Vermiform appendix (tissue), 1 donor: ENCODE measurements around a stretch of chr2.

DNA sequence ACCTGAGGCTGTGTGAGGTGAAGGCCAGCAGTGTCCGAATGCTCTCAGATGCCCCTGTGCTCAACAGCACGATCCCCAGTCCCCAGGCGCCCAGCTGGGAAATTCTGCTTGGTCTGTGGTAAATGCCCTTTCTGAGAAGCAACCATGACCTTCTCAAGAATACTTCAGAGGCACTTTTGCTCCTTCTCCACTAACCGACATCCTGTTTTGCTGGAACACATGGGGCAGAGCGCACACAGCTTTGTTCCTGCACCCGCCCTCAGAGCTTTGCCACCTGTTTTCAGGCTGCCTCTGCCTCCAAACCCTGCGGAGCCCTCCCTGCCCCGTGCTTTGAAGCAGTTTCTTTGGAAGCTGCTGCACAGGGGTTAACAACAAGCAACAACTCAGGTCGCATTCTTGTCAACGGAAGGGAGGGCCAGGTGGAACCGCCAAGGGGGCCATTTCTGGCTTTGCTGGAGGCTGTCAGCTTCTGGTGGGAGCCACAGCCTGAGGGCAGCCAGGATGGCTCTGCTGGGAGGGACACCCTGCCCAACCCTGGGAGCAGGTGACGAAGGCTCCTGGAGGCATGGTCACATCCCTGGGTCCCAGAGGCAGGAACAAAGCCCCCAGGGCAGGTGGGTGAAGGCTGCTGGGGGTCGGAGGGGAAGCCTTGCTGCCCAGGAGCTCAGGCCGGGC is 46.9 kb downstream of the MRPS5 start:
- PRO-cap, result no peak

DNA sequence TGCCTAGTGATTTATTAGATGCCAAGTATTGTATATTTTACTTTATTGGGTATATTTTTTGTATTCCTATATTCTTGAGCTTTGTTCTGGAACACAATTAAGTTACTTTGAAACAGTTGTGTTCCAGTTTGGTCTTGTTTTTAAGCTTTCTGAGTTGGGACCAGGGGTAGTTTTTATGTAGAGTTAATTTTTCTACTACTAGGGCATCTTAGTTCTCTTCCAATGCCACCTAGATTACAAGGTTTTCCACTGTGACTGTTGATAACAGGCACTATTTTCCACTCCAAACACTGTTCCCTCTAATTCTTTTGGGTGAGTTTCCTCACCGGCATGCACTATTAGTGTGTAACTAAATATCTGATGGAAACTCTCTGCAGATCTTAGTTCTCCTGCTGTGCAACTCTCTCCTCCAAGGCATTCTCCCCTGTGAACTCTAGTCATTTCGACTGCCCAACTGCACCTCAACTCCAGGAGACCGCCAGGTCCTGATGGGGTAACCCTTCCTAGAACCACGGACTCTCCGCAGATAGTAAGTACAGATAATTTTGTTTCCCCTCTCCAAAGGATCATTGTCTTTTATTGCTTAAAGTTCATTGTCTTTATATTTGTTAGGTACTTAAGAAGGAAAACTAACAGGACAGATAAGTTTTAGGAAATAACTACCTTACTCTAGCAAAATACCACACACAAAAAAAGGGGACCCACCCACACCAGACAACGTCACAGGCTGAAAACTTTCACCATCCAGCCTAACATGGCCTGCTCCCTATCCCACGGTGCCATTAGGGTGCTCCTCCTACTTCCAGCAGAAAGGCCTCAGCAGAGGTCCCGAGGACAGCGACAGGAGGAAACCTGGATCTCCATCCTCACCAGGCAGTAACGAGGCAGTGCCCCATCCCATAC is 36.5 kb downstream of the MRPS5 start:
- PRO-cap, result no peak

GRCh38 chr2:95199752-95200125 is 7.6 kb upstream of the ZNF892 start:
- PRO-cap, result no peak

DNA sequence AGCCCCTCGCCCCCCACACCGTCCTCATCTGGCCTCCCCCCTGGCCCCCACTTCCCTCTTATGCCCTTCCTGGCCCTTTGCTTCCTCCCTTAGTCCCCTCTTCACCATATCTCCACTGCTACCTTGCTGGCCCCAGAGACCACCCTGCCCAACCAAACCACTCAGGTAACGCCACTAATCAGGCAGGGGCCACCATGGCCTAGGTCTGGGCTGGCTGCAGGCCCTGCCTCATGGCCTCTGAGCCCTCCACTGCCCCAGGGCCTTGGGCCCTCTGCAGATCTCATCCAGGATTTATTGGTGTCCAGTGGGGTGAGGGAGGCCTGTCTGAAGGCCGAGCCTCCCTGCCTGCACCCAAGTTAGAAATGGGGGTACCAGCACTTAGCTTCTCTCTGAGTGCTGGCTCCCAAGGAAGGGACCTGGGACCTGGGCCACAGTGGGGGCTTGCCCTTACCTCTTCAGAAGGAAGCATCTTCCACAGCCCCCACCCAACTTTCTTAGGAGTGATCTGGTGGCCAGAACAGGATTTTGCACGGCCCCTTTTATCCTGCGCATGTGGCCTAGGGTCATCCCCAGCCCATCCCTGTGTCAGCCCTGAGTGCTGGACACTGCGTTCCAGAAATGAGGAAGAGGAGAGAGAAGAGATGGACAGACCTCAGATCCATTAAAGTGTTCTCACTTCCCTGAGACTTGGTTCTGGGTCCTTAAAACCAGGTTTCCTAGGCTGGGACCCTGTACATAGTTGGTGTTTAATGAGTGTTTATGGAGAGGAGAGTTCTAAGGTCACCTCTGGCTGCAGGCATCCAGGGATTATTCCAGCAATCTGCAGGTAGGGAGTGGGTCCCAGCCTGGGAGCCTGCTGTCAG is 7.3 kb upstream of the KCNIP3 start:
- PRO-cap, result no peak

DNA sequence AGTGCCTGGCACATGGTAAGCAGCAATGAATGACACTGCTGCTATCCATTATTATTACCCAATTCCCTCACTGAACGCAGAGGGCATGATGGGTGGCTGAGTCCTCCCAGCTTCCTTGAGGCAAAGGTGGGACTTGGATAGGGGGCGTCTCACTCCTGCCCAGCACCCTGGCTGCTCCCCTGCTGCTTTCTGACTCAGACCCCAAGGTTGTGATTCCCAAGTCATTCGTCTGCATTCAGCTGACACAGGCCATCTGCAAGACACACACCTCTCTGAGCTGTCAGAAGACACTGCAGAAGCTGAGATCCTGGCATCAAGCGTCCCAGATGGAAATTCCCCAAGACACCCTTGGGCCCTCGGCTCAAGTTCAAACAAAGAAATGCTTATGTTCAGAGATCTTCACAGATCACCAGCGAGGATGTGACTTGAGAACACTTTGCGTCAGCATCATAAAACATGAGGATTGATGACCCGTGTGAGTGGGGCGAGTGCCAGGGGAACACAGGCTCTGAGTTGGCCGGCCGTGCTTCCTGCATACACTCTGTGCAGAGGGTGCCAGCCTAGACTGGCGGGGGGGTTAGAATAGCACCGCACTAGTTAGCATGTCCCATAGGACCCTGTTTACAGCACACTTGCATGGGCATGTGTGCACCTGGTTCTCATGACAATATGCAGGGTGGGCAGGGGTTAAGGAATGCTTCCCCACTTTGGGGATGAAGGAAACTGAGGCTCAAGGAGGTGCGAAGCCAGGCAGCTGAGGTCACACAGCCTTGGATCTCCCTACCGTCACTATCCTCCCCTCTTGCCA is 36.7 kb downstream of the KCNIP3 start:
- PRO-cap, result no peak

- PRO-cap, result no peak
These were observed 12.0 kb upstream of the FAHD2A start for GRCh38 chr2:95390470-95390875.

GRCh38 chr2:95814102-95815505 is 177.0 kb downstream of the ANKRD36C start:
- PRO-cap, result no peak

- PRO-cap, result no peak
These were observed 5.6 kb downstream of the ASTL start for GRCh38 chr2:96132710-96133069.

GRCh38 chr2:96209484-96210033 is 932 bp upstream of the STARD7 start:
- PRO-cap, result no peak

DNA sequence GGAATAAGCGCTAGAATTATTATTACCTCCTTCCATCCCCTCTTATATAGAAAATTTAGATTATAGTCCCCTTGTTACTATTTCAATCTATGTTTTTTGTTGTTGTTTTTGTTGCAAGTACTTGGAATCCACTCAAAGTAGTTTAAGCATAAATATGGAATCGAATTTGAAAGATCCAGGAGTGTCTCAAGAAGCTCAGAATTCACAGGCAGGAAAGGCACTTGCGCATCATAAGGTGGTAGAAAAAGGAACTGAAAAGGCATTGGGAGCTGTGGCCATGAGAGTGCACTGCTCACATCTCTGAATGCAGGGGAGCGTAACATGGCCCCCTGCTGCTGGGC is 25.1 kb upstream of the STARD7 start:
- PRO-cap, result no peak

DNA sequence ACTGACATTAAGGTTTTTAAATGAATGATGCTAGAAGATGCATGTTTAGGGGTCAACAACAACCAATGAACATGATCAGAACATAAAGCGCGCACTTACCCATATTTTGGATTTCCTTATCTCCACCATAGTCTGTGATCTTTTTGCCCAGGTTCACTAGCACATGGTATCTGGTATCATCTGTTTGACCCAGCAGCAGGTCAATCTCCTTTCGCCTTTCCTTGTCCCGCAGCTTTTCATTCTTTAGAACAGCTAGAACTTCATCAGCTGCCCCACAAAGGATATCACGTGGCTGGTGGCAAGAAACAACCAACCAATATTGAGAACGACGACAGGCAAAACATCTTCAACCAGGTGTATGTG is 3.9 kb downstream of the SNRNP200 start:
- PRO-cap, result no peak

GRCh38 chr2:96321121-96322265 is 3.6 kb upstream of the ITPRIPL1 start:
- PRO-cap, result bidirectional peak, plus-strand start at chr2:96322041, minus-strand start at chr2:96321888

DNA sequence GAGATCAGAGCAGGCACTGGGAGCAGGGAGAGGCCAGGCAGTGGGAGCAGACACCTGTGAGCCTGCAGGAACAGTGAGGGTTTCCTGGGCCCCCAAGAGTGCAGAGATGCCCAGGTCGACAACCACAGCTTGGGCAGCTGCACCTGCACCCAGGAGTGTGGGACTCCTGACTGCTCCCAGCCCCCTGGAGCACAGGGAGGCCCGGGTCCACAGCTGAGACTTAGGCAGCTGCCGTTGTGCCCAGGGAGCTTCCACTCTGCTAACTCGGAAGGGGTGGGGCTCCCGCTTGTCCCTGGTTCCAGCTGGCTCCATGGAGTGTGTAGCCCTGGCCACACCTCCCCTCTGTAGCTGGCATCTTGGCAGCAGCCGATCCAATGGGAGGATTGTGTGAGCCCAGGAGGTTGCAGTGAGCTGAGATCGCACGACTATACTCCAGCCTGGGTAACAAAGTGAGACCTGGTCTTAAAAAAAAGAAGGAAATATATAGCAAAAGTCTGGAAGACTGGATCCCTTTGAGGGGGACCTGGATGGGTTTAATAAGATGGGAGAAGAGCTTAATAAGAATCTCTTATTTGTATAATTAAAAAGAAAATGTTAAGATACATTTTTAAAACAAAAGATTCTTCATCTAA is 69.4 kb downstream of the NCAPH start:
- PRO-cap, result no peak

GRCh38 chr2:96534543-96535752 is 1.6 kb upstream of the ARID5A start:
- PRO-cap, result no peak

DNA sequence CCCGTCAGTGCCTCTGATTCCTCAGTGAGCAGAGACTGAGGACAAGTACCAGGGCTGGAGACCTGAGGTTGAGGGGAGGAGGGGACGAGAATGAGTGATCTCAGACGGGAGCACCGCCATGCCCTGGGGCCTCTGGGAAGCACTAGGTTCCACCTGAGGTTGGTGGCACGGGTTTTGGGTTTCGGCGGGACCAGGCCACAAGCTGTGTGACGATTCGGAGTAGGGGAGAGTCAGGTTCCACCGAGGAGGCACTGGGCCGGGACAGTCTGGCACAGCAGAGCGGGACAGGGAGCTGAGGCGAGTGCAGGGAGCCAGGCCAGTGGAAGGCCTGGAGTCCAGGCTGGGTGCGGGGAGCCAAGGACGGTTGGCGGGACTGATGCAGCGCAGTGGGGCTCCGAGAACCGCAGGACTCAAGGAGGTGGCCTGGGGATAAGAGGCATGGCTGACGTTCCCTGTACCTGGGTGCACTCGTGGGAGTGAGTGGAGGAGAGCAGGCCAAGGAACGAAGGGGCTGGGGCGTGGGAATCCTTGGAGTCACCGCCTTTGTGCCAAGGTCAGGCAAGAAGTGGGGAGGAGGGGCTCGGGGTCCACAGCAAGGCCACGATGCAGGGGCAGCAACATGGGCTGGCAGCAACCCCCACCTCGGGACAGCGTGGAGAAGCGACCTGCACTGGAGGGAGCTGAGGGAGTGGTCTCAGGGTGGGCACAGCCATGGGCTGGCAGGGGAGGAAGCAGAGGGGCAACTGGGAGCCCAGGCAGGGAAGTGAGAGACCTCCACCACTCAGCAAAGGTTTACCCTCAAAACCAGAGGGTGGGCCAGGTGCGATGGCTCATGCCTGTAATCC is 18.4 kb downstream of the ARID5A start:
- PRO-cap, result unidirectional peak, plus-strand start at position 448 of the sequence

GRCh38 chr2:96605220-96605784 is 32.8 kb downstream of the KANSL3 start:
- PRO-cap, result no peak

DNA sequence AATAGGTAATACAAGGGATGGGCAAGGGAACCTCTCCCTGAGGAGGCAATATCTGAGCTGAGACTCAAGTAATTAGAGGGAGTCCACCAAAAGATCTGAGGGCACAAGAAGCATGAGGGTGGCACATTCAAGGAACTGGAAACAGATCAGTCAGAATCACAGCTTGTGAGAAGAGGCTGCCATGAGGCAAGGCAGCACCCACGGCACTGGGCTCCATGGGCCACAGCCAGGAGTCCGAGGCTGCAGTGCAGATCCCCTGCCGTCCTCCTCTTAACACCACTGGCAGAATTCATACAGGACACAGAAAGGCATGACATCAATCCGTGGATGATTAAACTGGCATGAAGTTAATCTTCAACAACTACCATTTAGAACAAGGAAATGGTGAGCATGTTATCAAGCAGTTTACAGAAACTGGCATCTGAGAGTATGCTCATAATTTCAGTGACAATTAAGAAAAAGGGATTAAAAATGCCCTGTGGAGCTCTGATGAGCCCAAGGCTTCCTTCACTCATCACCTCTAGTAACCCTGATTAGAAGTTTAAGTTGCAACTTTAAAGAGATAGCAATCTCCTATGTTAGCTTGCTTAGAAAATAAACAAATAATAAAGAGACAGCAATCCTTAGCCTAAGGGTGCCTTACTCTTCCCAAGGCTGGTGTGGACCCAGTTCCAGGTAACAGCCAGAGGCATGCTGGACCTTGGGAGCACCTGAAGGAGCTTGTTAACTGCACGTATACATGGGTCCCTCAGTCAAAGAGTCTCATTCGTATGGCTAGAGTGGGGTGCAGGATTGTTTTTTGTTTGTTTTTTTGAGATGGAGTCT is 25.5 kb downstream of the LMAN2L start:
- PRO-cap, result unidirectional peak, minus-strand start at position 281 of the sequence

- PRO-cap, result bidirectional peak, plus-strand start at chr2:96764173, minus-strand start at chr2:96764099
These were observed 2.9 kb downstream of the CNNM4 start for GRCh38 chr2:96763305-96764360.

- PRO-cap, result bidirectional peak, plus-strand start at chr2:96839424, minus-strand start at chr2:96839408
These were observed 4.6 kb downstream of the ANKRD23 start for GRCh38 chr2:96839092-96839802.

- PRO-cap, result no peak
These were observed 5.1 kb downstream of the SEMA4C start for GRCh38 chr2:96864426-96865540.